ENCODE results near the gene GLRX.

GRCh38 chr5:88778602-88779054 is 104.4 kb downstream of the MEF2C start:
- PRO-cap: no peak

DNA sequence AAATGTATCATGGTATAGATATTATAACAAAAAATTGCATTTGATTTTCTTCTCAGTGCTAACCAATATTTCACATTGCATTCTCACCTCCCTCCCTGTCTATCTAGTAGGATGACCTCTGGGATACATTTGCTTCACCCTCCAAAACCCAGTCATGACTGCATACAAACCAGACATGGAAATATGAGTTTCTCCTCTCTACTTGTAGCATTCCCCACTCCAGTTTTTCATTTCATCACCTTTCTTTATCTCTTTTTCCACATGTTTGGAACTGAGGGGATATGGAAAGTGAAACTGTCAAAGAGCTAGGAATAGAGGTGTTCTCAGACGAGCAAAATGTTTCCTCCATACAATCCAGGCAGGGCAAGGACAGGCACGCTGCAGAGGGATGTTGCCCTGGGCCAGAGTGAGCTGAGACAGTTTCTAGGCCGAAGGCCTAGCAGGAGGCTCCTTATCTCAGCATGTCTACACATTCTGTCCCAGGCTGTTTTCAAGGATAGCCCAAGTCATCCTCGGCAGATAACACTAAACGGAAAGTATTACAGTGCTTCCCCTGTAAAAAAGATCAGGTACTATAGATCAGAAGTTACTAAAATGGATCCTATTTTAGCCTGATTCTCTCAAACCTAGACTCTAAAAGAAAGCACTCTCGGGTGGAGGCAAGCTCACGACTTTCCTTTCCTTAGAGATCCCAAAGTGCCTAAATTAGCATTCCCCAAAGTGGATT is 46.6 kb downstream of the MEF2C start:
- PRO-cap: no peak

- PRO-cap: no peak
These were observed 23.1 kb downstream of the LYSMD3 start for GRCh38 chr5:90506136-90506754.

- PRO-cap: no peak
These were observed 319.5 kb downstream of the ADGRV1 start for GRCh38 chr5:90878032-90878585.

- PRO-cap: no peak
These were observed 356.9 kb downstream of the ADGRV1 start for GRCh38 chr5:90915528-90915842.

DNA sequence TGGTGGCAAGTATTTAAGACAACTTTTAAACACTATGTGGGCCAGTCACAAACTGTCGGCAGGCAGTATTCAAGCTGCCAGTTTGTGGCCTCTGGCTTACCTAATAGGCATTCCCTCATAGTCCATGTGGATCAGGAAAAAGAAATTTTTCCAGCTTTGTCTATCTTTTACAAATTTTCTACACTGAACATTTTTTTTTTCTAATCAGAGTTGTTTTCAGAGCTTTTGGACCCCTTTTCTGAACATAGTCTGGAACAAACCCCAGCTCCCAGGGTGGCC is 262.8 kb downstream of the ARRDC3 start:
- PRO-cap: no peak

- PRO-cap: no peak
These were observed 72.3 kb downstream of the ARRDC3 start for GRCh38 chr5:91310725-91311308.

DNA sequence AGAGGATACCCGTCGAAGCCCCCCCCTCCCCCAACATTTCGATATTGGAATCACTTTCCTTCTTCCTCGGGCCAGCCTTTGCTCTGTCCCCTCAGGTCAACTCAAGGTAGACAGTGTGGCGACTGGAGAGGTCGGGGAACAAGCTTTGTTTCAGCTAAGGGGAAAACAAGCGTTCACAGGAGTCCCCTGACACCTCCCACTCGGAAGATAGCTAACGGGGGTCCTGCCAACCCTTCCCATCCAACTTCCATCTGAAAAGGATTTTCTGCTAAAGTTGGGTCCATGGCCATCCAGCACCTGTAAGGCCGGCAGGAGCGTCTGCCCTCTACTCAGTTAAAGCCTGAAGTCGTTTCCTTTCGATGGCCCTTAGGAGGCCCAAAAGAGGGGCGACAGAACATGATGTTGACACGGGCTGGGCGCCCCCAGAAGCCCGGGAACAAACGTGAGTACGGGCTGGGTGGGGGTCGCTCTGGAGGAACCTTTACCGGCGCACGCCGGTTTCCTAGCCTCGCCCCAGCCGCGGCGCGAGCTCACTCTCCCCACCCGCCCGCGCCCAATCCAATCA is 2.6 kb downstream of the ARRDC3 start:
- PRO-cap: bidirectional peak, plus-strand start outside the sequence, minus-strand start at position 504 of the sequence

- PRO-cap: no peak
These were observed 5.6 kb downstream of the NR2F1 start for GRCh38 chr5:93588595-93589043.

- PRO-cap: no peak
These were observed 15.8 kb downstream of the FAM172A start for GRCh38 chr5:94095497-94096273.

- PRO-cap: no peak
These were observed 88.8 kb downstream of the SLF1 start for GRCh38 chr5:94707135-94707736.

GRCh38 chr5:94931374-94931987 is 313.0 kb downstream of the SLF1 start:
- PRO-cap: no peak

GRCh38 chr5:95543128-95543815 is 11.5 kb downstream of the SKIC3 start:
- PRO-cap: no peak

- PRO-cap: unidirectional peak, minus-strand start at chr5:95621329; unidirectional peak, minus-strand start at chr5:95621362; unidirectional peak, minus-strand start at chr5:95621398
These were observed 1.6 kb downstream of the GPR150 start for GRCh38 chr5:95621256-95622017.

- PRO-cap: unidirectional peak, plus-strand start at chr5:95632258; unidirectional peak, plus-strand start at chr5:95632291; unidirectional peak, plus-strand start at chr5:95632539
These were observed 12.2 kb downstream of the GPR150 start for GRCh38 chr5:95631946-95632685.

DNA sequence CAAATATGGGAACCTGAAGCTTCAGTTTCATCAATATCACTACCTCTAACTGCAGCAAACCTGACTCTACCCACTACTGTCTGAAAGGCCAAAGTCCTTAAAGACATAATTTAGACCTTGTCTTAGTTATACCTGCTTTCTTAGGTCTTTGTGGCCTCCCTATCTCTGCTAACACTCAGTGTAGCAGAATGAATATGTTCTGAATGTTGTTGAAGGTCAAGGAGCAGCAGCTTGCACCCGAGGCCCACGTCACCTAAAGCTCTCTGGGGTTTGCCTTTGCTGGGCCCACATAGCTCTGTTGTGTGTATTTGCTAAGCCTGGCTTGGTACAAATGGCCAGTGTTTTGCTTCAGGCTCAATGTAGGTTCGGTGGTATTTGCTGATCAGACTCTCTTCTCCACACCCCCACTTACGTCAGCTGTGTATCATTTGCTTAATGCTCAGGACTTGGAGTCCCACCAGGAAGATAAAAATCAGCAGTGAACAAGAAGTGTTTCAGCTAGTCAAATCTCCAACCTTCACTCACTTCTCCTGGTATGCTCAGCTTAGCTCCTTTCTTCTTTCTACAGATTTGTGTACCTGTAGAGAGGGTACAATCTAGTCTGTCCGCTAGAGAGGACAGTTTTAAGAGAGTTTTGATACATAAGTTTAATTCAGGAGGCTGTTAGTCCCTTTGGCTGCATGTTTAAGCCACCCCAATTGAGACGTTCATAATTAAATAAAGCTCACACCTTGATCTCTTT is 4.8 kb upstream of the RFESD start:
- PRO-cap: no peak

DNA sequence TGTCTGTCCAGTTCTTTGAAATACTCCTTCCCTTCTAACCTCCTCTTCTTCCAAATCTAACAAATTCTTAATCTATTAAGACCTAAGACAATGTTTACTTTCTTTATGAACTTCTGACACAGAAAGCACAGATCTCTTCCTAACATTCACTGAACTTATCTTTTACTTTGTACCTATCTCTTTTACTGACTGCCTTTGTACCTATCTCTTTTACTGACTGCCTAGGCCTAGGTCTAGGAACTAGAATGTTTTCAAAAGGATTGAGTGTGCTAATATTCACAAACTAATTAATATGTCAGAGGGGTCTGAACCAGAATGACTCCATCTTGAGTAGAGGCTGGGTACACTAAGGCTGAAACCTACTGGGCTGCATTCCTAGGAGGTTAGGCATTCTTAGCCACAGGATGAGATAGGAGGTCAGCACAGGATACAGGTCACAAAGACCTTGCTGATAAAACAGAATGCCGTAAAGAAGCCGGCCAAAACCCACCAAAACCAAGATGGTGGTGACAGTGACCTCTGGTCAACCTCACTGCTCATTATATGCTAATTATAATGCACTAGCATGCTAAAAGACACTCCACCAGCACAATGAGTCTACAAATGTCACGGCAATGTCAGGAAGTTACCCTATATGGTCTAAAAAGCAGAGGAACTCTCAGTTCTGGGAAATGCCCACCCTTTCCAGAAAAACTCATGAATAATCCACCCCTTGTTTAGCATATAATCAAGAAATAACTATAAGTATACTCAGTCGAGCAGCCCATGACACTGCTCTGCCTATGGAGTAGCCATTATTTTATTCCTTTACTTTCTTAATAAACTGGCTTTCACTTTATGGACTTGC is 2.5 kb upstream of the RHOBTB3 start:
- PRO-cap: no peak

- PRO-cap: no peak
These were observed 43.0 kb downstream of the GLRX start for GRCh38 chr5:95779591-95779913.

DNA sequence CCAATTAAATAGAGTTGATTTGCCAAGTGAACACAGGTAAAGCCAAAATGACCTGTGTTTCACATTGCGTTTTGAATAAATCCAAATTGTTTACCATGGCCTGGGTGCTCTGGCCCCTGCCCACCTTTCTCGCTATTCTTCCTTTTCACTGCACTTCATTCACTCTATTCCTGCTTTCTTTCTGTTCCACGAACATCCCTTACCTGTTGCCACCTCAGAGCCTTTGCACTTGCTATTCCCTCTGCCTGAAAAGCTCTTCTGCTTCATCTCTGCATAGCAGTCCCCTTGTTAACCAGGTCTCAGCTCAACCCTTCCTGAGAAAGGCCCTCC is 6.8 kb downstream of the GLRX start:
- PRO-cap: no peak

GRCh38 chr5:95821813-95823098 is at the start of gene GLRX:
TSS of gene GLRX (minus strand) at chr5:95822726.
- PRO-cap: bidirectional peak, plus-strand start at chr5:95822176, minus-strand start at chr5:95822129; unidirectional peak, minus-strand start at chr5:95822273; unidirectional peak, minus-strand start at chr5:95822441; bidirectional peak, plus-strand start at chr5:95822826, minus-strand start at chr5:95822693

Data from colic lymph node (tissue), 1 donor.